BJ (cell line): ENCODE measurements around the gene TSSK6.

GRCh38 chr19:18492797-18493294, 29.0 kb downstream of the ELL start:
- CAGE, long polyA plus RNA, result no peak
- RRBS, result no CpG with 5 or more reads among the region's 6 CpGs

- CAGE, long polyA plus RNA, result no peak
- RRBS, result no CpG with 5 or more reads among the region's 10 CpGs
These were observed 28.5 kb downstream of the ELL start for GRCh38 chr19:18493295-18493888.

- CAGE, long polyA plus RNA, result no peak
- RRBS, result no CpG with 5 or more reads among the region's 15 CpGs
These were observed 20.2 kb downstream of the ELL start for GRCh38 chr19:18501572-18502206.

DNA sequence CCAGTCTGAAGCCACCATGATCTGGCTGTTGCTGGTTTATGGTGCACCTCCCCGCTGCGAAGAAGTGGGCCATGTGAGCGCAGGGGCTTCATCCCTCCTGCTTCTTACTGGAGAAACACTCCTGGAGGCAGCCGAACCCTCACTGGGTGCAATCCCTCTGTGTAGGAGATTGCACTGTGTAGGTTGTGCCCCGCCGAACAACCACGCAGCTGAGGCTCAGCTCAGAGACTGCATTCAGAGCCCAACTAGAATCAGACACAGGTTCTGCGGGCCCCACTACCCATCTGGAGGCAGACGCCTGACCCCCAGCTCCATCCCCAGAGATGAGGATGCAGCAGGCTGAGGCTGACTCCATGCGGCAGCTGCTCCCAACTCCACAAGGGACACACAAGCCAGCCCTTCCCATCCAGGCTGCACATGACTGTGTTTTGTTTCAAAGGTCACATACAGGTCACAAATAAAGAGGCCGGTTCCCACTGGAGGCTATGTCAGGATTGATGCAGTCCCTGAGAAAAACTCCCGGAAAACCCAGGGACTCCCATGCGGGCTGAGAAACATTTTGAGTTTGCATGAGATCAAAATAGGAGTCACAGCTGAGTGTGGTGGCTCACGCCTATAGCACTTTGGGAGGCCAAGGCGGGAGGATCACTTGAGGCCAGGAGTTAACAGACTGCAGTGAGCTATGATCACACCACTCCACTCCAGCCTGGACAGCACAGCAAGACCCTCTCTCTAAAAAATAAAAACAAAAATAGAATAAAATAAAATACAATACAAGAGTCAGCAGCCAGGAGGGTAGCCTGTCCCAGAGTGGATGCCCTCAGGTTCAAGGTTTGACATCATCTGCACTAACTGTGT, 14.1 kb downstream of the ELL start:
- CAGE, long polyA plus RNA, result no peak
- RRBS, result no CpG with 5 or more reads among the region's 15 CpGs

DNA sequence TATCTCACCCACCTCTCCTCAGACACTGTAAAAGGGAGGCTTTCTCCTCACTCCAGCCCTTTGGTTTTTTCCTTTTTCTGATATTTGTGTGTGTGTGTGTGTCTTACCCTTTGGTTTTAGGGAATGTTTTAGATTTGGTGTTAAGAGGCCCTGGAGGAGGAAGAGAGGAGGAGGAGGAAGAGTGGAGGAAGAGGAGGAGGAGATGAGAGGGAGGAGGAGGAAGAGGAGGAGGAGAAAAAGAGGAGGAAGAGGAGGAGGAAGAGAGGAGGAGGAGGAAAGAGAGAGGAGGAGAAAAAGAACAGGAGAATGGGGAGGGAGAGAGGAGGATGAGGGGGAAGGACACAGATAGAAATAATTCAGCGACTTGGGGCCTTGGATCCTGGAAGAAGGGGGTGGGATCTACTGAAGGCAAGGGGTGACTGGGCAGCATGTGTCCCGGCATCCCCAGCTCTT, 10.6 kb downstream of the KLHL26 start:
- CAGE, long polyA plus RNA, result no peak
- RRBS, result no CpG with 5 or more reads among the region's 2 CpGs

GRCh38 chr19:18660042-18661012, 23.2 kb upstream of the CRTC1 start:
- CAGE, long polyA plus RNA, result no peak
- RRBS, result 21% methylated on average over 20 of the region's 38 CpGs

DNA sequence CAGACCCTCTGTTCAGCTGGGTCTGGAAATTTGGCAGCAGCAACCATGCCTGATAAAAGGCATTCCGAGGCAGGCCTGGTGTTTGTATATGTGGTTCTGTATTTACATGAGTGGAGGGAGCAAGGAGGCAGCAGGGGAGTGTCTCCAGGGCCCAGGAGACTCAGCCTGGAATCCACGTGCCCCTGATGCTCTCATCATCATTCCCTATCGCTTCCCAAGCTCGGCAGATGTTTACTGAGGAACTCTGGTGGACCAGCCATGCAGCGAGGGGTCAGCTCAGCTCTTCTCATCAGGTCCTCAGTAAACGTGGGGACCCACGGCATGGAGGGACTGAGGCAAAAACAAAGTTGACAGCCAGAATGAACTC, 49.9 kb downstream of the CRTC1 start:
- CAGE, long polyA plus RNA, result no peak
- RRBS, result no CpG with 5 or more reads among the region's 7 CpGs

DNA sequence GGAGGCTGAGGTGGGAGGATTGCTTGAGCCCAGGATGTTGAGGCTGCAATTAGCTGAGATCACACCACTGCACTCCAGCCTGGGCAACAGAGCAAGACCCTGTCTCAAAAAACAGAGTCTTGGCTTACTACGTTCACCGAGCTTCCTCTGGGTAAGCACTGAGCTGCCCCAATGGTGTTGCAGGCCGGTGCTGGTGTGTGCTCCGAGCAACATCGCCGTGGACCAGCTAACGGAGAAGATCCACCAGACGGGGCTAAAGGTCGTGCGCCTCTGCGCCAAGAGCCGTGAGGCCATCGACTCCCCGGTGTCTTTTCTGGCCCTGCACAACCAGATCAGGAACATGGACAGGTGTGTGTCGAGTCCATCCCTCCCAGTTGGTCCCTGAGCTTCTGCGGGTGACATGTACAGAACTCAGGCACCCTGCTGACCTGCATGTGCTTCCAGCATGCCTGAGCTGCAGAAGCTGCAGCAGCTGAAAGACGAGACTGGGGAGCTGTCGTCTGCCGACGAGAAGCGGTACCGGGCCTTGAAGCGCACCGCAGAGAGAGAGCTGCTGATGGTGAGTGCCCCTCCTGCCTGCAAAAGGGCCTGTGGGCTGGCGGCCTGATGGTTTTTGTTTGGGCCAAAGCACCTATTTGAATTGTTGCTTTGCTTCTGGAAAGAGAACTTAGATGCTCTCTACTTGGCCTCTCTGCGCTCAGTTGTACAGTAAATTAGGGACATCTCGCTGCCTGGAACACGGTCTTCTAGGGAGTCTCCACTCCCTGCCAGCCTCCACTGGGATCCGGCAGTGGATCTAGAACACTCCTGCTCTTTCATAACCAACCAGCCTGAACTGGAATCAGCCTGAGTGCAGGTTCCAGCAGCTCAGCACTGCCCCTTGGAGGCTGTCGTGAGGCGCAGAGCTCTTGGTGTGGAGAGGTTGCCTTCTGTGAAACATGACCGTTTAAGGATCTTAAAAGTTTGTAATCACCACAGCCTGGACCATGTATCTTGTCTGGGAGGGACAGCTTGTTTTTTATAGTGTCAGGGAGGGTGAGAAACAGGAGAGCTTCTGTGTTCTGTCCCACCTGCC, 24.3 kb downstream of the UPF1 start:
- CAGE, long polyA plus RNA, result no peak
- RRBS, result no CpG with 5 or more reads among the region's 32 CpGs

GRCh38 chr19:18859731-18860702, 28.3 kb downstream of the UPF1 start:
- CAGE, long polyA plus RNA, result no peak
- RRBS, result no CpG with 5 or more reads among the region's 23 CpGs

DNA sequence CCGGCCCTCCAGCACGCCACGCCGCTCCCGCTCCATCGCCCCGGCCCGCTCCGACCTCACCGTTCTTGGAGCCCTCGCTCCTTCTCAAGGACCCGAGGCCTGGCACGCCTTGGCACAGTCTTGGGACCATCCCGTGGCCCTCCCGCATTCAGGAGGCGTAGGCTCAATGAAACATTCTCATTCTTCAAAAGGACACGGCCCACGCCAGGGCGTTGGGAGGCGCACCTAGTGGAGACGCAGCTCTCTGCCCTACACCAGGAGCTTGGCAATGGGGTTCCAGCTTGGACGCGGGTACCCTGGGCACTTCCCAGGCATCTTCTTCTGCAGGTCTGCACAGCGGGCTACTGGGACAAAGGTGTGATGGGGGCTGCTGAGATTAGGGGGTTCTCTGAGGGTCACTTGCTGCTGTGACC, 549 bp upstream of the CERS1 start:
- CAGE, long polyA plus RNA, result no peak
- RRBS, result 11% methylated on average over 7 of the region's 24 CpGs

GRCh38 chr19:18904667-18905303, 8.8 kb upstream of the CERS1 start:
- CAGE, long polyA plus RNA, result no peak
- RRBS, result no CpG with 5 or more reads among the region's 19 CpGs

- CAGE, long polyA plus RNA, result no peak
- RRBS, result 89% methylated on average over 9 of the region's 23 CpGs
These were observed 33.2 kb downstream of the SLC25A42 start for GRCh38 chr19:19096749-19097588.

- CAGE, long polyA plus RNA, result start-site peak on the plus strand at chr19:19192897-19192969, 738 and 682 reads in 2 replicates
- RRBS, result 2% methylated on average over 6 of the region's 50 CpGs
These were observed 627 bp downstream of the RFXANK start for GRCh38 chr19:19192399-19193371.

DNA sequence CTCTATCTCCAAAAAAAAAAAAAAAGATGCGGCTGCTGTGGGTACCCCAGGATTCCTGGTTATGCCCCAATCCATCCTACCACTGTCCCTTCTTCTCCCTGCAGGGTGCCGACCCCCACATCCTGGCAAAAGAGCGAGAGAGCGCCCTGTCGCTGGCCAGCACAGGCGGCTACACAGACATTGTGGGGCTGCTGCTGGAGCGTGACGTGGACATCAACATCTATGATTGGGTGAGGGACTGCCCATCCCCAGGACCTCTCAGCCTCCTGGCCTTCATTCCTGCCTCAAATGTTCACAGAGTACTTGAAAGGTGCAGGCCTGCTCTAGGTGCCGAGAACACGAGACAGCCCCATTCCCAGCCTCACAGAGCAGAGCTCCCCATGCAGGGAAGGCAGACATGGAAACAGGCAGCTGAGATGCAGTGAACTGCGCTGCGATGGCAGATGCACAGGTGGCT, 5.2 kb downstream of the NR2C2AP start:
- CAGE, long polyA plus RNA, result no peak
- RRBS, result no CpG with 5 or more reads among the region's 12 CpGs

DNA sequence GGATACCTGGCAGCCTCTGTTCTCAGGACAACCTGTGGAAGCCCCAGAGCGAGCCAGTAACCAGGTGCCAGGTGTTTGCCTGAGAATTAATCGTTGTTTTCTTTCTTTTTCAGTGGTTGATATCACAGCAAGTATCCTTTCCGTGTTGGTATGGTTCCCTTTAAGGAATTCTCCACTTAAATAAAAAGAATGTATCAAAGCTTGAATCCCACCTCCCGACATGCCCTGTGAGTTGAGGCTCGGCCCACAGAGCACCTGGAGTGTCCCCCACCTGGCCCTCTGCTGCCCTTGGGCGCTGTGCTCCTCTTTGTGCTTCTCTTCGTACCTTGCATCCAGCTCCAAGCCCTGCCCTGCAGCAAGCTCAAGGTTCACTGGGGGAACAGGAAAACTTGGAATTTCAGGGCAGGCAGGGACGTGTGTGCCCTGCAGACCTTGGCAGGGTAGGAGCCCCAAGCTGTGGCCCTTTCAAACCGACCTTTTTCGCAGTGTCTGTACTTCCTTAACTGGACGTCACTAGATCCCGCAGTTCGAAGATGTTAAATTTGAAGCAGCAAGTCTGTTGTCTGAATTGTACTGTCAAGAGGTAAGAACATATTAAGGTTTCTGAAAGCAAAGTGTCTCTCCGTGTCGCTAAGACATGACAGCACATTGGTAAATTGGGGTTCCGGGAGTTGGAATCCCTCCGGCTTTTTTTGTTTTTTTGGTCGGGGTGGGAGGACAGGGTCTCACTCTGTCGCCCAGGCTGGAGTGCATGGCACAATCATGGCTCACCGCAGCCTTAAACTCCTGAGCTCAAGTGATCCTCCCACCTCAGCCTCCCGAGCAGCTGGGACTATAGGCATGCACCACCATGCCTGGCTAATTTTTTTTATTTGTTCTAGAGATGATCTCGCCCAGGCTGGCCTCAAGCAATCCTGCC, 15.2 kb downstream of the MAU2 start:
- CAGE, long polyA plus RNA, result no peak
- RRBS, result no CpG with 5 or more reads among the region's 22 CpGs

DNA sequence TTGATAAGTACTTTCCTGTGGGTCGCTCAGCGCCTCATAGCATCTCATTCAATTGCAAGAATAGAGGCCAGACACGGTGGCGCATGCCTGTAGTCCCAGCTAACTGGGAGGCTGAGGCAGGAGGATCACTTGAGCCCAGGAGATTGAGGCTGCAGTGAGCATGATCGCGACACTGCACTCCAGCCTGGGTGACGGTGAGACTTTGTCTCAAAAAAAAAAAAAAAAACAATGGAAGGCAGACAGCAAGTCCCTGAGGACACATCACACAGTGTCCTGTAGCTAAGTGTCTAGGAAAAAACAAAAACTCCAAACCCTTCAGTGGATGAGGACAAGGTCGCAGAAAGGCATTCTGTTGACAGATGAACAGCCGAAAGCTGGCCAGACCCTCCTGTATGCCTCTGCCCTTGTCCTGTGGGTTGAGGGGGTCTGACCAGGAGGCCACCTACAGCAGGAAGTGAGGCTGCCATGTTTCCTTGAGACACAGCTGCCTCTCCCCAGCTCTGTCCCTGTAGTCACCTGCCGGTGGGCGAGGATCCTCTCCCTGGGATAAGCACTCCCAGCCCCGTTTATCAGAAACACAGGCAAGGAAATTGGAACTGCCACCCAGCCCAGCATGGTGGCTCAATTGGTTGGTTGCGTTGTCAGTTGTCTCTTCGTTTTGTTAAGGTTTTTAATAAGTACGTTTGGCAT, 37.4 kb downstream of the MAU2 start:
- CAGE, long polyA plus RNA, result no peak
- RRBS, result no CpG with 5 or more reads among the region's 15 CpGs

DNA sequence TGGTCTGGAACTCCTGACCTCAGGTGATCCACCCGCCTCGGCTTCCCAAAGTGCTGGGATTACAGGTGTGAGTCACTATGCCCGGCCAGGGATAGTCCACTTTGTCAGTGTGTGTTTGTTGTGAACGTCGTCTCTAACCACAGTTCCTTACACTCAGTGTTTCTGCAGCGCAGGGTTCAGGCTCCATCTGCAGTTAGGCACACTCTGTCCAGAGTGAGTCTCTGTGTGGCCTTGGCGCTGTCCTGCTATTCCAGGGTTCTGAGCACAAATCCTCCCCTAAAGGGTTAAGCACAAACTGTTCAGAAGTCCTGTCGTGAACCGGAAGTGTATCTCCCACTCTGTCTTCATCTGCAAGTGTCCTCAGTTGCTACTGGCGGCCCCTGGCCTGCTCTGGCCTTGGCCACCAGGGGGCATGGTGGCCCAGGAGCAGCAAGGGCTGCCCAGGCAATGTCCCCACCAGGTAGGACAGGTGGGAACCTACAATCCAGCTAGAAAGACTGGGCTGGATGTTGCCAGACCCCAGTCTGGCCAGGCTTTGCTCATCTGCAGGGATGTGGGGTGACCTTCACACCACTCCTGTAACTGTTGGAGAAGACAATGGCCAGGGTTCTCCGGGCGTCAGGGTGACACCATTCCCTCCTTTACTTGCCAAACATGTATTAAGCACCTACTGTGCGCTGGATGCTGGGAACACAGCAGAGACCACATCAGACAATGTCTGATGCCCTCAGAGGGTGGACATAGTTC, 38.7 kb upstream of the GATAD2A start:
- CAGE, long polyA plus RNA, result no peak
- RRBS, result no CpG with 5 or more reads among the region's 13 CpGs

- CAGE, long polyA plus RNA, result no peak
- RRBS, result no CpG with 5 or more reads among the region's 7 CpGs
These were observed 4.1 kb downstream of the GATAD2A start for GRCh38 chr19:19409622-19409983.

DNA sequence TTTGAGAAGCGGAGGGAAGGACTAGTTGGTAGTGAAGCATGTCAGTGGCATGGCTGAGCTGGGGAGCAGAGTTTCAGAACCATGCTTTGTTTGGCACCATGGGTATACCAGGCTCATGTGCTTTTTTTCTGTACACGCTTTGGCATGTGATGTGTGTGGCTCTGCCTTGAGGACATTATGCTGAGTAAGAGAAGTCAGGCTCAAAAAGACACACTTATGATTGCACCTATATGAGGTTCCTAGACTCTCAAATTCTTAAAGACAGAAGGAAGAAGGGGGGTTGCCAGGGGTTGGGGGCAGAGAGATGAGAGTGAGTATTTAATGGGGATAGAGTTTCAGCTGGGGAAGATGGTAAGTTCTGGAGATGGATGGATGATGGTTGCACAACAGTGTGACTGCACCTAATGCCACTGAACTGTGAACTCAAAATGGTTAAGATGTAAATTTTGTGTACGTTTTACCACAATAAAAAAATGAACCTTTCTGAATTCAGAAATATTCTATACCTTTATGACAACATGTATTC, 21.4 kb downstream of the GATAD2A start:
- CAGE, long polyA plus RNA, result no peak
- RRBS, result no CpG with 5 or more reads among the region's 3 CpGs

- CAGE, long polyA plus RNA, result no peak
- RRBS, result no CpG with 5 or more reads among the region's 35 CpGs
These were observed at the start of gene TSSK6 for GRCh38 chr19:19515255-19515857. TSSK6 (minus strand) TSS chr19:19515548.